Sigmoid colon (tissue), 4 donors: ENCODE measurements around the gene MFAP1.

- PRO-cap: no peak
- RAMPAGE, long total RNA, 4 experiments: no peak in any of the 4 experiments
Observed at GRCh38 chr15:43315859-43316556, 14.0 kb upstream of the TGM7 start.

DNA sequence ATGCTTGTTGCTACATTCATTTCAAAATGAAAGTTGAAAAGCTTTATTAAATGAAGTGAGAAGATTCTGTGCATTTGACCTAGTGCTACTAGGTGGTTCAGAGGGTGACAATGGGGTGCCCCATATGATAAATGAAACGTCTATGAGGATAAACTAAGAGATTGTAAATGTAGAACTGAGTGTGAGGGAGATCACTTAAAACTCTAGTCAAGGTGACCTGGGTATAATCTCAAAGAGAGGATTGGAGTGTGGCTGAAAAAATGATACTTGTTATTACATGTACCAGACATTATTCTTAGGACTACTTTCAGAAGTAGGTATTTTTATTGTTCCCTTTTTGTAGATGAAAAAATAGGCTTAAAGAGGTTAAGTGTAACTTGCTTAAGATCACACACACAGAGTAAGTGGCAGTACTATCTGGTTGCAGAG lies 7.7 kb downstream of the ADAL start:
- PRO-cap: no peak
- RAMPAGE, long total RNA, 4 experiments: no peak in any of the 4 experiments

DNA sequence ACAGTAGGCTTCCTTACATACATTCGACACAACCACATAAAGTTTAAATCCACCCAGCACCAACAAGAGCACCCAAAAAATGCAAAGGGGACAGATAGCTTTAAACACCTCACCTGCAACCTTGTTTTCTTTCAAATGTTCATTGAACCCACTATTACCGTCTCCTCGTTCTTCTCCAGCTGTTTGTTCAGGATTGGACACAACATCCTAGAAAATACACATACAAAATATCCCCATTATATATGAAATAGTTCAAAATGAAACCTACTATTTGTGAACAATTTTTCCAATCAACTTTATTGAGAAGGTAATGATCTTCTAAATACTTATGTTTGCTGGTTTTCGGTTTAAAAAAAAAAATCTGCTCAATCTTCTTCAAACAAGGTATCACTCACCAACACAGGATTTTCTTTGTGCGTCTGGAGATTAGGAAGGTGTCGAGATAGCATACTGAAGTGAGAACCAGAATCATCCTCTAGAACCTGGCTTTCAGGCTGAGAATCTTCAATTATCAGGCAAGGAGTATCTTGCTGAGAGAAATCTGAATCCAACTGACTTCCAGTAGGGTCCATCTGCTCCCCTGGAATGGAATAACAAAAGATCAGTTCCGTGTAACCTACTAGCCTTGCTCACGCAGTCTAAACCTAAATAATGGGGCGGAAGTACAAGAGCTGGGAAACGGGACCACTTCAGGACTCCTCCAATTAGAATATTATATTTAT lies 906 bp downstream of the TP53BP1 start:
- PRO-cap: no peak
- RAMPAGE, long total RNA, 4 experiments: no peak in any of the 4 experiments

DNA sequence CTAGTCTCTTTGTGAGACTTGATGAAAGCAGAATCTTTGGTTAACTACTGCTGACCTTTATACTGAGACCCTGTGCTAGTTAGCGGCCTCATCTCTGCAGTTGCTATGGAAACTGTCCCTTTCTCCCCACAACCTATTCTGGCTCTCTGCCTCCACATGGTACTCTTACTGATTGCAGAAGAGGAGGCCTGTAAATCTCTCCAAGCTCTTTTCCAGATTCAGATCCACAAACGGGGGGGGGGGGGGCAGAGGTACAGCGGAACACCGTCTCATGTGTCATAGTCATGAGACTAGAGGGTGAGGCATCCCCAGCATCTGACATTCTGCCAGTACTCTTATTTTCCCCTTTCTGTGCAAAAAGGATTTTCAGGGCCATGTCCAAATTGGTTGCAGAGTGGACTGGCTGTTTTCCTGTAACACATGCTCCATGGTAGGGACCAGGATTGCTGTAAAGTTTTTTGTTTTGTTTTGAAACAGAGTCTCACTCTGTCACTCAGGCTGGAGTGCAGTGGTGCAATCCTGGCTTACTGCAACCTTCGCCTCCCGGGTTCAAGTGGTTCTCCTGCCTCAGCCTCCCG lies 8.4 kb upstream of the MAP1A start:
- PRO-cap: no peak
- RAMPAGE, long total RNA, 4 experiments: no peak in any of the 4 experiments

DNA sequence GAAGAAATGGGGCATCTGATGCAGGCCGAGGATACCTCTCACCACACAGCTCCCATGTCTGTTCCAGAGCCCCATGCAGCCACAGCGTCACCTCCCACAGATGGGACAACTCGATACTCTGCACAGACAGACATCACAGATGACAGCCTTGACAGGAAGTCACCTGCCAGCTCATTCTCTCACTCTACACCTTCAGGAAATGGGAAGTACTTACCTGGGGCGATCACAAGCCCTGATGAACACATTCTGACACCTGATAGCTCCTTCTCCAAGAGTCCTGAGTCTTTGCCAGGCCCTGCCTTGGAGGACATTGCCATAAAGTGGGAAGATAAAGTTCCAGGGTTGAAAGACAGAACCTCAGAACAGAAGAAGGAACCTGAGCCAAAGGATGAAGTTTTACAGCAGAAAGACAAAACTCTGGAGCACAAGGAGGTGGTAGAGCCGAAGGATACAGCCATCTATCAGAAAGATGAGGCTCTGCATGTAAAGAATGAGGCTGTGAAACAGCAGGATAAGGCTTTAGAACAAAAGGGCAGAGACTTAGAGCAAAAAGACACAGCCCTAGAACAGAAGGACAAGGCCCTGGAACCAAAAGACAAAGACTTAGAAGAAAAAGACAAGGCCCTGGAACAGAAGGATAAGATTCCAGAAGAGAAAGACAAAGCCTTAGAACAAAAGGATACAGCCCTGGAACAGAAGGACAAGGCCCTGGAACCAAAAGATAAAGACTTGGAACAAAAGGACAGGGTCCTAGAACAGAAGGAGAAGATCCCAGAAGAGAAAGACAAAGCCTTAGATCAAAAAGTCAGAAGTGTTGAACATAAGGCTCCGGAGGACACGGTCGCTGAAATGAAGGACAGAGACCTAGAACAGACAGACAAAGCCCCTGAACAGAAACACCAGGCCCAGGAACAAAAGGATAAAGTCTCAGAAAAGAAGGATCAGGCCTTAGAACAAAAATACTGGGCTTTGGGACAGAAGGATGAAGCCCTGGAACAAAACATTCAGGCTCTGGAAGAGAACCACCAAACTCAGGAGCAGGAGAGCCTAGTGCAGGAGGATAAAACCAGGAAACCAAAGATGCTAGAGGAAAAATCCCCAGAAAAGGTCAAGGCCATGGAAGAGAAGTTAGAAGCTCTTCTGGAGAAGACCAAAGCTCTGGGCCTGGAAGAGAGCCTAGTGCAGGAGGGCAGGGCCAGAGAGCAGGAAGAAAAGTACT lies 8.2 kb downstream of the MAP1A start:
- PRO-cap: no peak
- RAMPAGE, long total RNA, 4 experiments: no peak in any of the 4 experiments

- PRO-cap: no peak
- RAMPAGE, long total RNA, 4 experiments: no peak in any of the 4 experiments
Observed at GRCh38 chr15:43530595-43531607, 13.5 kb downstream of the MAP1A start.

- PRO-cap: no peak
- RAMPAGE, long total RNA, 4 experiments: no peak in any of the 4 experiments
Observed at GRCh38 chr15:43592688-43593432, 967 bp upstream of the CKMT1B start.

GRCh38 chr15:43794342-43795735 lies 2.7 kb downstream of the SERF2 start:
- PRO-cap: no peak
- RAMPAGE, long total RNA, 4 experiments: no peak in any of the 4 experiments

- PRO-cap: no peak
- RAMPAGE, long total RNA, 4 experiments: no peak in any of the 4 experiments
Observed at GRCh38 chr15:43800782-43801454, 519 bp downstream of the HYPK start.

DNA sequence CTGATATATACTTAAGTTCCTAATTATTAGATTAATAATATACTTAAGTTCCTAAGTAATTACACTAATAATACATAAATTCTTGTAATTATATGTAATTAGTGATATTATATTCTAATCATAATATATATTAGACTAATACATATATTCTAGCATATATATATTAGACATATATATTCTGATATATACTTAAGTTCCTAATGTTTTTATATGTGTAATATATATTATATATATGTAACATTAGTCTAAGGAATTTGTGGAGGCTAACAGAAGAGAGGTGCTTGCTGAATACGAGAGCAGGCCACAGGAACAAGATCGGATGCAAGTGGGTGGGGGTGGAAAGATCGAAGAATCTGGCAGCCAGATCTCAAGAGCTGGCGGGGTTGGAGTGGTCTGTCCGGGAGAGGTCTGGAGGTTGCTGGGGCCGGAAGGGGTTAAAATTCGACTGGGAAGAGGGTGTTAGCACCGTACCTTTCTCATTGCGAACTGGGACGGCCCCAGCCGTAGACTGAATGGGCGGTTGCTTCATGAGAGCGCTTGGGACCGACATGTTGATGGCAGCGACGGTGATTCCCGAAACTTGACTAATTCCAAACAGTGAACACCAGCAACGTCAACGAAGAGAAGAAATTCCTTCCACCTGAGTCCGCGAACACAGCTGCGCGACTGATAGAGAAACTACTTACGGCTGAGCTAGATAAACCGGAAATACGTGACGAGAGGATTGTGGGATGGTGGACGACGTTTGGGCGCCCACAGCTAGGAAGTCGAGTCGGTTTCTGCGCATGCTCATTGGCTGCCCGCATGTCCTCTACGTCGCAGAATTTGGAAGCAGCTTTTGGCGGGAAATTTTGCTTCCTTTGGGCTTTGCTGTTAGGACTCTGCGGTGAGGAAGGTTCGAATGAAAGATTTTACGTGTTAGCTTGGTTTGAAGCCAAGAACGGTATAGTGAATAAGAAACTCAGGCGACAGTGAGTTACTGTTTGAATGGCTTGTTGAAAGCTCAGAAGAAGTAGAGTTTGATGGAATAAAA lies at the start of gene MFAP1:
Gene MFAP1 (minus strand): TSS at position 671 of the 1,033 bp plus-strand sequence.
- PRO-cap: unidirectional peak, minus-strand start at position 680 of the sequence
- RAMPAGE, long total RNA, 4 experiments: start-site peak on the minus strand in 4 of 4 experiments, centred at positions 666 to 670 of the sequence, 148 to 306 reads per replicate

GRCh38 chr15:44038700-44039266 lies 156.3 kb downstream of the FRMD5 start:
- PRO-cap: no peak
- RAMPAGE, long total RNA, 4 experiments: no peak in any of the 4 experiments

GRCh38 chr15:44251921-44252120 lies 36.7 kb upstream of the GOLM2 start:
- PRO-cap: no peak
- RAMPAGE, long total RNA, 4 experiments: no peak in any of the 4 experiments

- PRO-cap: no peak
- RAMPAGE, long total RNA, 4 experiments: no peak in any of the 4 experiments
Observed at GRCh38 chr15:44301225-44301658, 12.7 kb downstream of the GOLM2 start.

DNA sequence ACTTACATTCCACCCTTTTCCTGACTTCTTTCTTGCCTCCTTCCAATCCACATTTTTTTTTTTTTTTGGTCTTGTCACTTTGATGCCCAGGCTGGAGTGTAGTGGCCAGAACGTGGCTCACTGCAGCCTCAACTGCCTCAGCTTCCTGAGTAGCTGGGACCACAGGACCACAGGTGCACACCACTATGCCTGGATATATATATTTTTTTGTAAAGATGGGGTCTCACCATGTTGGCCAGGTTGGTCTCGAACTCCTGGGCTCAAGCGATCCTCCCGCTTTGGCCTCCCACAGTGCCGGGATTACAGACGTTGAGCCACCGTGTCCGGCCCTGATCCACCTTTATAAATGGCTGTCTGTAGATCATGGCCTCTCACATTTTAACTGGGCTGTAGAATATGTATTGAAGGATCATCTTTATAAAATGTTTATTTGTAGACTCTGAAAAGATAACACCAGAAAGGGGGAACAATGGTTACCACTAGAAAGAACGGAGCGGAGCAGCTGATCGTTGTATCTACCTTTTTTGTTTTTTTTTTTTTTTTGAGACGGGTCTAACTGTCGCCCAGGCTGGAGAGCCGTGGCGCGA lies 1.8 kb upstream of the EIF3J start:
- PRO-cap: no peak
- RAMPAGE, long total RNA, 4 experiments: no peak in any of the 4 experiments

DNA sequence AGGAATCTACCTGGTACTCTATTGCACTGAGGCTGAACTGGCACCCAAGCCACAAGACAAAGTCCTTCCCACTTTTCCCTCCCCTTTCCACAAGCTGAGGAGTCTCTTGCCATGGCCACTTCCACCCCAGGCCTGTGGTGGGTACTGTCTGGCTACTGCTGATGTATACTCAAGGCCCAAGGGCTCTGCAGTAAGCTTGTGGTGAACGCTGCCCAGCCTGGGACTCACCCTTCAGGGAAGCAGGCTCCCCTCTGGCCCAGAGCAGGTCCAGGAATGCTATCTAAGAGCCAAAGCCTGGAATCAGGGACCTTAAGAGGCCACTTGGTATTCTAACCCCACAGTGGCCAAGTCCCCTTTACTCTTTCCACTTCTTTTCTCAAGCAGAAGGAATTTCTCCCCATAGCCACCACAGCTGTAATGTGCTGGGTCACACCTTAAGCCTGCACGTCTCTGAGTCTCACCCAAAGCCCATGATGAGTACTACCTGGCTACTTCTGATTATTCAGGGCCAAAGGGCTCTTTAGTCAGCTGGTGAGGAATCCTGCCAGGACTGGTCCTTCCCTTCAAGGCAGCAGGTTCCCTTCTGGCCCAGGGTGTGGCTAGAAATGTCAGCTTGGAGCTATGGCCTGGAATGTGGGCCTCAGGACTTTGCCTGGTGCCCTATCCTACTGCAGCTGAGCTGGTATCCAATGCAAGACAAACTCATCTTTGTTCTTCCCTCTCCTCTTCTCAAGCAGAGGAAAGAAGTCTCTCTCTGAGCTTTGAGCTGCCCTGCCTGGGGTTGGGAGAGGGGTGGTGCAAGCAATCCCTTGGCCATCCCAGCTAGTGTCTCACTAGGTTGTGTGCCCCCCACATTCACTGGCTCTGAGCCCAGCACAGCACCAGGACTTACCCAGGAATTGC lies 4.0 kb downstream of the PATL2 start:
- PRO-cap: no peak
- RAMPAGE, long total RNA, 4 experiments: no peak in any of the 4 experiments

DNA sequence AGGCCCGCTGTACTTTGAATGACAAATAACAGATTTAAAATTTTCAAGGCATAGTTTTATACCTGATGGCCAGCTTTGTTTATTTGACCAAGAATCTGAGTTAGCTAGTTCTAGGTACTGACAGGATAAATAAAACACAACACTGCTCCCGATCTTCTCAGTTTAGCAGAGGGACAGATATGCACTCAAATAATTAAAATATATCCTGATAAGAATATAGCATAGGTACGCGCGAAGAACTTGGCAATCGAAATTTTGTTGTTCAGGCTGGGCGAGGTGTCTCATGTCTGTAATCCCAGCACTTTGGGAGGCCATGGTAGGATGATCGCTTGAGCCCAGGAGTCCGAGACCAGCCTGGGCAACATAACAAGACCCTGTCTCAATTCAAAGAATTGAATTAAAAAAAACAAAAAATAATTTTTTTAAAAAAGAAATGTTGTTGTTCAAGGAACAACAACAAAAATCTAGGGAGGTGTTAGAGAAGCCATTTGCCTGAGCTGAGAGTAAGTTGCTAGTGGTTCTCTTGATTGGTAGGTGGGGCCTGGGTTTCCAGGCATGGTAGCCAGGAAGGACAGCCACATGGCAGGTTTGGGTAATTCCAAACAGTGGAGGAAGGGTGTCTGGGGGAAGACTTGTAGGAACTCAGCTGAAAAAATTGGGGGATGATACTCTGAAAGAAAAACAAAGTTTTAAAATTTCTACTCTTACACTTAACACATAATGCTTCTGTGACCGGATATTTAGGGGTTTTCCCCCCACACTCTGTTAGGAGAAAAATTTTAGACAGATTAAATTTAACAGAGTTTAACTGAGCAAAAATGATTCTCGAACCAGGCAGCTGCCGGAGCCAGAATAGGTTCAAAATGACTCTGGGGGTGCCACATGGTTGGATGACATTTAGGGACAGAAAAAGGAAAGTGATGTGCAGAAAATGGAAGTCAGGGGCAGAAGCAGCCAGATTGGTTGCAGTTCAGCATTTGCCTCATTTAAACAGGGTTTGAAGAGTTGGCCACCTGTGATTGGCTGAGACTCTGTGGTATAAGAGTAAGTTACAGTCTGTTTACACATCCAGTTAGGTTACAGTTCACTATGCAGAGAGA lies 7.8 kb downstream of the B2M start:
- PRO-cap: no peak
- RAMPAGE, long total RNA, 4 experiments: no peak in any of the 4 experiments

DNA sequence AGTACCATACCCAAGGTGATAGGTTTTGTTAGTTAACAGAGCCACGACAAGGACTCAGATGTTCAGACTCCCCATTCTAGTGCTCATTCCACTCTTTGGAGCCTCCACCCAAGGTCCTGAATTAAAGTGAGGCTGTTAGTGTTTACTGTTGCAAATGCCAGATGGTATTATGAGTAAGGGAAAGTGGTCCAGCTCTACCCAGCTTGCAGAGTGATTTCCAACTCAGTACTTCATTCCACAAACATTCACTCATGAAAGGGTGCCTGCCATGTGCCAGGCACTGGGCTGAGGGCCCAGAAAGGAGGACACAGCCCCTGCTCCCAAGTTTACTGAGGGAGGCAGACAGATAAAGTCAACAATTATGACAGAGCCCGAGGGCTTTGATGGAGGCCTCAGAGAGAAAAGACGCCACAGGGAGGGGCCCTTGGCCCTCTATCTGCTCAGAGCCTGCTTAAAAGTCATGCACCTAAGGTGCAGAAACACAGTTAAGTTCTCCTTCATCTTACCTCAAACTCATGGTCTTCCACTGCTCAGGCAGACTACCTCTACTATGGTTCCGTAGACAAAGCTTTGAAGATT lies 1.6 kb downstream of the SORD start:
- PRO-cap: no peak
- RAMPAGE, long total RNA, 4 experiments: no peak in any of the 4 experiments

- PRO-cap: no peak
- RAMPAGE, long total RNA, 4 experiments: no peak in any of the 4 experiments
Observed at GRCh38 chr15:45082398-45082859, 31.5 kb downstream of the DUOX2 start.

GRCh38 chr15:45112634-45113827 lies 941 bp downstream of the DUOX2 start:
- PRO-cap: no peak
- RAMPAGE, long total RNA, 4 experiments: no peak in any of the 4 experiments

DNA sequence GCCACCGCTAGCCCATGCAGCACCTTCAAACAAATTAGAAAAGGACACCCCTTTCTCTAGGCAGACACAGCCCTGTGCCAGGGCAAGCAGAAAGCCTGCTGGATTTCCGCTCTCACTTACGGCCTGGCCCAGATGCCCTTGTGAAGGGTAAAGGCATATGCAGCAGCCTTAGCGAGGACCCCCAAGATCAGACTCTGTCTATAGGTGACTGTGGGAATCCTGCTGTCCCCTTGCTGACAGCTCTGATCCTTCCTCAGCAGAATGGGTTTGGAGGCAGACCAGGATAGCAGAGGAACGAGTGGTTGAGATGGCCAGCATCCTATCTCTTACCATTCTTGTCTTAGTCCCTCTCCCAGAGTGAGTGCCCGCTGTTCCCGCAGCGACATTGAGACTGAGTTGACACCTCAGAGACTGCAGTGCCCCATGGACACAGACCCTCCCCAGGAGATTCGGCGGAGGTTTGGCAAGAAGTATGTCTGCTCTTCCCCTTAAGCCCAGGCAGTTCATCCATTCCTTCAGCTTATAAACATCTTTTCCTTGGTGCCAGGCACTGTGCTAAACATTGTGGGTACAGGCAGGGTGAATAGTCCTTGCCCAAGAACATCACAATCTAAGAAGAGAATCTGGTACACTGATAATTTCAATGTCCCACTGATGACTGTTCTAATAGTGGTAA lies 21.1 kb downstream of the DUOX1 start:
- PRO-cap: no peak
- RAMPAGE, long total RNA, 4 experiments: no peak in any of the 4 experiments